ENCODE data around the gene UCHL1.

GRCh38 chr4:39976787-39977795, 620 bp downstream of the PDS5A start:
- RRBS: under 1% methylated on average over 28 of the region's 116 CpGs
CAGE:
- cytosol, long polyA plus RNA: no peak
- long polyA plus RNA: no peak
- nucleus, long polyA plus RNA: start-site peak on the minus strand at chr4:39977498-39977570, 31 reads

DNA sequence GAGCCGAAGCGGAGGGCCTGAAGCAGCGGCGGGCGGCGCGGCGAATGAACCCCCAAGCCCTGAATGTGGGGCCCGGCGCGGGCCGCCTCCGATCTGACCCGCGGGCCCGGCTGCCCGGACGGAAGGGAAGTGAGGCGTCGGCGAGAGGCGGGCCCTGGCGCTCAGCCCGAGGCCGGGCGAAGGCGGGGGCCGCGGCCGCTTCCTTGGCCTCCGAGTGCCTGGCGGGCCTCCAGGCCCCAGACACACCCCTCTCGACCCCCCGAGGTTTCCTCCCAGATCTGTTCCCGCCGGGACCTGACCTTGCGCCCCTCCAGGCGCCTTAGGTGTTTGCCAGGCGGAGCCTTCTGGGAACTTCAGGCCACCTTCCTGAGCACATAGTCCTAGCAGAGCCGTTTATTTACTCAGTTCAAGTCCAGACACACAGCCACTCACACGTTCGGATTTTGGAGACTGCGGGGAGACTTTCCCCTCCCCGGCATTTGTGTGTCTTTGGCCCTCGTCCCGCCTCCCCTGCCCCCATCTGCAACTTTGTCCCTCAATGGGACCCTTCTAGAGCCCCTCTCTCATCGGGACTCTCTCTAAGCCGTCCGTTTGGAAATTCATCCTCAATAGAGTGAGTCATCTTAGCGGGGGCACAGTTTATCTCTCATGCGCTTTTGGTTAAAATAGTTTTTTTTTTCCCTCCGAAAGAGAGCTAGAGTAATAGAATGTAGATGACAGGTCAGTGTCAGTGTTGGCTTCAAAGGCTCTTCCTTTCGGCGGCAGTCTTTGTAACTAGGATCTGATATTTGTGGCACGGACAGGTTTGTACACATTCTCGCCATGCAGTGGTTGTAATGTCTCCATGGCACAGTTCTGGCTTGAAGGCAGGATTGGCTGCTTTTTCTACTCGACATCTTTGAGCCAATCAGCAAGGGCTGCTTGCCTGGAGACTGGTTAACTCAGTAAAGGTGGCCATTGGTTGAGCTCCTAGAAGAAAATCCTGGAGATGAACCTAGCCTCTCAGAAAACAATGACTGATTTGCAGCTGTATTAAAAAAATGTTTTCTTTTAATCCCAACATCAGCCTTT, 790 bp downstream of the N4BP2 start:
- RRBS: 1% methylated on average over 13 of the region's 57 CpGs
CAGE:
- cytosol, long polyA plus RNA: no peak
- long polyA plus RNA: no peak
- nucleus, long polyA plus RNA: no peak

GRCh38 chr4:40195987-40196635, 720 bp upstream of the RHOH start:
- RRBS: no CpG with 5 or more reads among the region's 14 CpGs
CAGE:
- cytosol, long polyA plus RNA: no peak
- long polyA plus RNA: no peak
- nucleus, long polyA plus RNA: no peak

DNA sequence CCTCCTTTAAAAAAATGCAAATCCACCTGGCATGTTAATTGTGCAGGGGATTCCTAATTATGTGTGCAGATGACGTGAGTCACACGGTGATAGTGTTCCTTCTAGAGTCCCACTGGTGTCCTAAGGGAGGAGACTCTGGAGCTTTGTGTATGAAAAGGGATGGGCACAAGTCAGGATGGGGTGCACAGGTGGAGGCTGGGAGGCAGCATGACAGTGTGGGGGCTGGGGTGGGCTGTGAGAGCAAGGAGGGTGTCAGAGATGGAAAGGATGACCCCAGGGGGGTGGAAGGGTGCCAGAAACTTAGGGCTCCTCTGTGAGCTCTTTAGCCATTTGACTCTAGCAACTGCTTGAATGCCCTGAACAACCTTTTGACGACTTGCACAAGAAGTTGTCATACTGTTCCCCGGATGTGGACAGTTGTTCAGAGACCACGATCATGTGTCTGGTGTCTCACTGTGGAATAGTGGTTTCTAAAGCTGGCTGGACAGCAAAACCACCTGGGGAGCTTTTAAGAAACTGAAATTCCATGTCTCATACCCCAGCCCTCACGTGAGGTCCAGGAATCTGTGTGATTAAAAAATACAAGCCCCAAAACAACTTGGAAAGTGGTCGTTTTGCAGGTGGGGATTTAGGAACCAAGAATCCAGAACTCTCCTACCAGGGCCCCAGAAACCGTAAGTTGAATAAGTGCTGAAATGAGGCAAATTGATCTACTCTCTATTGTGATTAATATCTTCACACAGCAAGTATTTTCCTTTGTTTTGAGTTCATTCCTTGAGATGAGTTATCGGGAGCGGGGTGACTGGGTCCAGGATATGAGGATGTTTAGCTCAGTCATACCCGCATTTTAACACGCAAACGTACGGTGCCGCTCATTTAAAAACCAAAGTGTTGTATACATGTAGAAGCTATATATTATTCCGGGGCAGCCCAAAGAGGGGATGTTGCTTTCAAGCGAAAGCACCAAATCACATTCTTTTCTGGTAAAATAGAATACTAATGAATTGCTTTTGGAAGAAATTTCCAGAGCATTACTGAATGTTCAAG, 3.4 kb downstream of the RHOH start:
- RRBS: no CpG with 5 or more reads among the region's 17 CpGs
CAGE:
- cytosol, long polyA plus RNA: no peak
- long polyA plus RNA: no peak
- nucleus, long polyA plus RNA: no peak

DNA sequence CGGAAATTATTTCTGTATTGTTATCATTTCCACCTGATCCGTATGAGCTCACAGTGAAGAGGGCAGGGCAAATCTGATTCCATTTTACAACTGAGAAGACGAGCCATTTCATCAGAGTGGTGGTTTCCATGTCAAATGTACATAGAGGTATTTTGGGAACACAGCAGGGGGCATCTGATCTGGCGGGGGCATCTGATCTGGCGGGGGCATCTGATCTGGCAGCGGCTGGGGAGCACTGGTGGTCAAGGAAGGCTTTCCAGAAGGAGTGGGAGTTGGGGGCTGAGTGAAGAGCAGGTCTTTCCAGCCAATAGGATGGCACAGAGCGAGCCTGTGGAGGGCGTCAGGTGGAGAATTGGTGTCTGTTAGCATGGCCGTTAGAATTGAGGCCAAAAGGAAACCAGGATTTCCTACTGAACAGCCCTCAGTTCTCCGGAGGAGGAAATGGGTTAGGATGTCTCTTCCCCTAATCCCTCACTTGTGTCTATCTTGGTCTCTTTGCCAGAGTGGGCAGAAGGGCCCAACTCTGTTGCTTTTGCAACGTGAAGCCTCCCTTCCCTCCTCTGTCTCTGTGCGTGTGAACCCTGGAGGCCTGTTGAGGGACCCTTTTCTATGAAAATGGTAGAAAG, 41.3 kb downstream of the RHOH start:
- RRBS: no CpG with 5 or more reads among the region's 12 CpGs
CAGE:
- cytosol, long polyA plus RNA: no peak
- long polyA plus RNA: no peak
- nucleus, long polyA plus RNA: no peak

- RRBS: no CpG with 5 or more reads among the region's 9 CpGs
CAGE:
- cytosol, long polyA plus RNA: no peak
- long polyA plus RNA: no peak
- nucleus, long polyA plus RNA: no peak
Measured at GRCh38 chr4:40289316-40290165, 45.6 kb upstream of the CHRNA9 start.

DNA sequence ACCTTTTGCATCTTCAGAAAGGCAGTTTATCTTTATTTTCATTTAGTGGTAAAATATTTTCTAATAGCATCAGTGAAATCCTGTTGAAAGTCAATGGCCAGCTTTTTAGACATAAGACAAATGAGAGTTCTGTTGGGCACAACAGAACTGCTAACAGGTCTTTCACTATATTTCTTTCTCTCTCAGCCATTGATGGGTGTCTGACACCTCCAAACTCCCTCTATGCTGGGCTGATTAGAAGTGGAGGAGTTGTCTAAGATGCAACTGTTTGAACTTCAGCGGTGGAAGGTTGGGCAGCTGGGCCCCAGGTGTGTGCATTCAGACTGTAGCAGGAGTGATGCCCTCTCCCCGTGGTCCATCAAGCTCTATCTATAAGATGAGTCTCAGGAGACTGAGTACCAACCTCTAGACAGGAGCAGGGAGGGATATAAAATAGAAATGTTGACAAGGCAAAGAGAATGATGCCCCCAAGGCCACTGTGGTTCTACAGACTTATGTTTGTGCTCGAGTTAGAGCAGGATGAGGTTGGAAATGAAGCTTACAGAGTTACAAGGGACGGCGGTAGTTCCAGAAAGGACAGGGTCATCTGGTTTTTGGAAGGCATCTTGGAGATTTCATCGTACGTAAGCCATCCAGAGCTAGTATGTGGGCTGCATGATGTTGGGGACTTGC, 28.1 kb upstream of the CHRNA9 start:
- RRBS: no CpG with 5 or more reads among the region's 7 CpGs
CAGE:
- cytosol, long polyA plus RNA: no peak
- long polyA plus RNA: no peak
- nucleus, long polyA plus RNA: no peak

GRCh38 chr4:40334548-40335073, 522 bp upstream of the CHRNA9 start:
- RRBS: no CpG with 5 or more reads among the region's 6 CpGs
CAGE:
- cytosol, long polyA plus RNA: no peak
- long polyA plus RNA: no peak
- nucleus, long polyA plus RNA: no peak

DNA sequence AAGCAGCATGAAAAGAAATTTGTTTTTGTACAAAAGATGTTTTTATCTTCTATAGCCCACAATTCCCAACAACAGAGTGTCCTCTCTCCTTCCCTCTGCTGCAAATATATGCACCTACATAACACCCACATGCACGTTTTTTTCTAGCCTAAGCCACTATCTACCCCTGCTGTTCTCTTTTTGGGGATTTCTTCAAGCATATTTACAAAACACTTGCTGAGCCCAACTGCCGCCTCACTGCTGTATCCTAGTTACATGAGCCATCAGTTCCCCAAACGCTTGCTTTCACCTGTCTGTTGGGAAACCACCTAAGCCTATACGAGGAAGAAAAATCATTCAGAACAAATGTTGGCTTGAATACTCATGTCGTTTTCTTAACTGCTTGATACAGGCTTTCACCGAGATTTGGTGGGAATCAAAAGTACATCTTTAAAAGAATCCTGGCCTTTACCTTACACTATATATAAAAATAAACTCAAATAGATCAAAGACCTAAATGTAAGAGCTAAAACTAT, 127.3 kb downstream of the CHRNA9 start:
- RRBS: no CpG with 5 or more reads among the region's 6 CpGs
CAGE:
- cytosol, long polyA plus RNA: no peak
- long polyA plus RNA: no peak
- nucleus, long polyA plus RNA: no peak

GRCh38 chr4:40484591-40485084, 145.0 kb downstream of the RBM47 start:
CAGE:
- cytosol, long polyA plus RNA: no peak
- long polyA plus RNA: no peak
- nucleus, long polyA plus RNA: no peak

- RRBS: no CpG with 5 or more reads among the region's 5 CpGs
CAGE:
- cytosol, long polyA plus RNA: no peak
- long polyA plus RNA: no peak
- nucleus, long polyA plus RNA: no peak
Measured at GRCh38 chr4:40515228-40515751, 114.4 kb downstream of the RBM47 start.

GRCh38 chr4:40603463-40604099, 26.1 kb downstream of the RBM47 start:
- RRBS: no CpG with 5 or more reads among the region's 7 CpGs
CAGE:
- cytosol, long polyA plus RNA: no peak
- long polyA plus RNA: no peak
- nucleus, long polyA plus RNA: no peak

- RRBS: no CpG with 5 or more reads among the region's 7 CpGs
CAGE:
- cytosol, long polyA plus RNA: no peak
- long polyA plus RNA: no peak
- nucleus, long polyA plus RNA: no peak
Measured at GRCh38 chr4:40625185-40625704, 4.4 kb downstream of the RBM47 start.

CAGE:
- cytosol, long polyA plus RNA: no peak
- long polyA plus RNA: no peak
- nucleus, long polyA plus RNA: no peak
Measured at GRCh38 chr4:40713223-40713469, 36.6 kb upstream of the NSUN7 start.

DNA sequence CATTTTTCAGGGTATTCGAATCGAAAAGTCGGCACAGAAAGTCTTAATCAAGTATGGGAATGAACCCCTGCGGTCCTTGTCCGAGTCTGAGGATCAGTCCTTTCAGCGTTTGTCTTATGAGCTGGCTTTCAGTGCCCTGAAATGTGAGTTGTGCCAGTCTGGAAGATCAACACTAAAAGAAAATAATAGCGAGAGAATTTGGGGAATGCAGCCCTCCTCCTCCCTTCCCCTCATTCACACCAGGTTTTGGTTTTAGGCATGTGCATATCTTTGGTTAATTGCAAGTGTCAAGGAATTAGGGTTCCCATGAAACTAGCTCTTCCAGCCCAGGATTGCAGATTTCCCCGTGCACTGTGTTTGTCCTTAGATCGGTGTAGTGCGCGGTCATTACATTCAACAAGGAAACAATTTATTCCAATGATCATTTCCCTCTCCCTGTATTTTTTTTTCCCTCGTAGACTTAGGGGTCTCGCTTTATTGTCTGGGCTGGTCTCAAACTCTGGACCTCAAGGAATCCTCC, 1.2 kb downstream of the NSUN7 start:
- RRBS: no CpG with 5 or more reads among the region's 13 CpGs
CAGE:
- cytosol, long polyA plus RNA: no peak
- long polyA plus RNA: no peak
- nucleus, long polyA plus RNA: no peak

- RRBS: no CpG with 5 or more reads among the region's 5 CpGs
CAGE:
- cytosol, long polyA plus RNA: no peak
- long polyA plus RNA: no peak
- nucleus, long polyA plus RNA: no peak
Measured at GRCh38 chr4:40918407-40918875, 168.7 kb downstream of the NSUN7 start.

- RRBS: 81% methylated on average over 3 of the region's 13 CpGs
CAGE:
- cytosol, long polyA plus RNA: no peak
- long polyA plus RNA: no peak
- nucleus, long polyA plus RNA: no peak
Measured at GRCh38 chr4:40953656-40954576, 204.2 kb downstream of the NSUN7 start.

DNA sequence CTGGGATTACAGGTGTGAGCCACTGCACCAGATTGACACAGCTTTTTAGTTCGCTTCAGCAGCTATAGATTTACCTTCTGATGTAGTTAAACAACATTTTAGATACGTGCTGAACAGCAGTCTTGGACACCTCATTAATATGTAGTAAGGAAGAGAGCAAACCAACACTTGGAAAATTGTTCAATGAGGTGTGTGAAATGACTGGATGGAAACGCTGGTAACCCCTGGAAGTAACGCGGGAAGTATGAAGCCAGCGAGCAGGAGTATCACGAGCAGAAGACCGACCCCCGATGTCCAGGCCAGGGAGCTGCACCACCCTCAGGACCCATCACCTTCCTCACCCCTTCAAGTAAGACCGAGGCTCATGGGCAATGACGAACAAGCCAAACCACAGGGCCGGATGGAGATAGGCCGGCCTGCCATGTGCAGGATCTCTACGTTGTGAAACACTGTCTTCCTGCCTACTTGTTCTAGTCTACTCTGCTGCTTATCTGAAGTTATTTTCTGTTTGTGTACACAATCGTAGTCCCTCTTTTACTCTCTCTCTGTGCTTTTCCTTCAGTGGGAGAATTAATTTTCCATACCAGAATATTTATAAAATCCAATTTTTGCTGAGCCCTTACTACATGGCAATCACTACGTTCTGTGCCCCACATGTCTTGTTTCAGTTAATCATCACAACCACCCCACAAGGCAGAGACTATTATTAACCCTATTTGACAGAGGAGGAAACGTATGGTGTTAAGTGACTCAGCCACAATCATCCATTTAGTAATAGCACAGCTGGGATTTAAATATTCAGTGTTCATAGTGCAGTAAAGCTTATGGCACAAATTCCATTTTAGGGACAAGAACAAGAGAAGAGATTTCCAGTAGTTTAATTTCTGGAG, 221.7 kb downstream of the APBB2 start:
- RRBS: no CpG with 5 or more reads among the region's 17 CpGs
CAGE:
- cytosol, long polyA plus RNA: no peak
- long polyA plus RNA: no peak
- nucleus, long polyA plus RNA: no peak

GRCh38 chr4:41129237-41129955, 84.9 kb downstream of the APBB2 start:
- RRBS: no CpG with 5 or more reads among the region's 1 CpG
CAGE:
- cytosol, long polyA plus RNA: no peak
- long polyA plus RNA: no peak
- nucleus, long polyA plus RNA: no peak

- RRBS: 1% methylated on average over 14 of the region's 39 CpGs
CAGE:
- cytosol, long polyA plus RNA: start-site peak on the plus strand at chr4:41256927-41256932, 18,722 reads
- long polyA plus RNA: start-site peak on the plus strand at chr4:41256927-41256932, 19,070 and 20,835 reads in 2 replicates
- nucleus, long polyA plus RNA: start-site peak on the minus strand at chr4:41256723-41256730, 19 reads
Measured at GRCh38 chr4:41256559-41257083, at the start of gene UCHL1. Gene UCHL1, plus strand, starts transcription at chr4:41256928.